Heart right ventricle (tissue), 2 donors: ENCODE results near the genes TRAPPC3L and RSPH4A.

DNA sequence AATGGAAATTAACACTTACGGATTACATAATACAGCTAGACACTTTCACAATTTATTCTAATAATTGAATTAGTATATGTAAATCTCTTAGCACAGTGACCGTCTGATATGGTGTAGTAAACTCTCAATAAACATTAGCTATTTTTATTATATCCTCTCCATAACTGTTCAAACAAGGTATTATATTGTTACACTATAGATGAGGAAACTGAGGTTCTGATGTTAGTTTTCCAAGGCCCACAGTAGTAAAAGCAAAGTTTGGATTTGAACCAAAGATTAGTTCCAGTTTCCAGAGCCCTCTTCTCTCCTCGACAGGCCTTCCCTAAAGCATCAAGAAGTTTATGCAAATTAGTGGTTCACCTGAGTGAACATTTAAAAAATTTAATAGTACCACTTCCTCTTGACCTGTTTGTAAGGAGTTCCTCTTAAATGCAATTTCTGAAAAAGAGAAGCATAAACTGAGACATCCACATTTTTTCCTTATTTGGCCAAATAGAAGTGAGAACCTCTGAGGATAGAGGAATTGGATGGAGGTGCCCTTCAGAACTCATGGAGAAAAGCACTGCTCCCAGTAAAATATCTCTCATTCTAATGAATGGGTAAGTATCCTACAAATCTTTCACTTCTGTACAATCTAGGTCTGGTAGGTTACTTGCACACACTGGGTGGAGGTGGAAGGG is 1.3 kb upstream of the DSE start:
- PRO-cap, 2 experiments, result no peak in any of the 2 experiments

GRCh38 chr6:116461434-116462583 is 634 bp downstream of the CALHM6 start:
- PRO-cap, 2 experiments, result no peak in any of the 2 experiments

- PRO-cap, 2 experiments, result no peak in any of the 2 experiments
These were observed at the start of gene TRAPPC3L for GRCh38 chr6:116545452-116545815. Gene TRAPPC3L (minus strand): TSS chr6:116545684.

DNA sequence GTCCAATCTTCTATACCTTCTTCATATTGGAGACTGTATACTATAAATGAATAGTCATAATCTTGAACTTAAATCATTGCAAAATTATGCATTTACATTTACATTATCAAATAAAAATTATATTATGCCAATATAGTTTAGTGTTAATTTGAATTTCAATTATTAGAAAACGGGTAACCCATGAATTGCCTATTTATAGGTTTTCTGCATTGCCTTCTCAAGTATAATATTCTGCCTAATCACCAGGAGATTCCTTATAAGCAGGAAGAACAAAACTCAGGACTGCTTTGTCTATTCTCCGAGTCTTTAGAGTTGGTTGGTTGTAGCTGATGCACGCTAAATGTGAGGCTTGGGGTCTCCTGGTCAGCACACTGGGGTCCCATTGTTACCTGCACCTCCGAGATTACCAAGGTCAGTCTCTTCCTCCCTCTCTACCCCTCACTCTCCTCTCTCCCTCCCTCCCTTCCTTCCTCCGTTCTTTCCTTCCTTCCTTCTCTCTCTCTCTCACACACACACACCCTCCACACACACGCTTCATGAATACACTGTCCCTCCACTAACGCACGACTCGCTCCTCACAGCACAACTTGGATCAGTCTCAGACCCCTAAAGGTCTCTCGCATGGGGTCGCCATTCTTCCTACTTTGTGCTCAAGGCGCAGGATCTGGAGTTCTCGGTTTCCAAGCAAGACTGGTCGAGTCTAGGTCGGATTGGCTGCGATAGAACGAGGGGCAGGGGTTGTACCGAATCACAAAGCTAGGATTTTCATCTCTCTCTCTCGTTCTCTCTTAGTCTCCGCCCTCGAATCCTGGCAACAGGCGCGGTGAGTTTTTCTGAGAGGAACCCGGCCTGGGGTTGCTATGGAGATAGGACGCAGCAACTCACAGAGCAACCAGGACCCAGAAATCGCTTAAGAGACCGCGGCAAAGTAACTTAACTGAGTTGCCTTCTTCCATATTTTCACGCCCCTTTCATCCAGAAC is at the start of gene RSPH4A:
Gene RSPH4A, plus strand, starts transcription at position 861 of the 982 bp plus-strand sequence.
- PRO-cap, 2 experiments, result peak in 2 of 2 experiments; most common minus-strand start position 692 of the sequence (in 2)

- PRO-cap, 2 experiments, result no peak in any of the 2 experiments
These were observed 1.4 kb downstream of the KPNA5 start for GRCh38 chr6:116682267-116683011.

DNA sequence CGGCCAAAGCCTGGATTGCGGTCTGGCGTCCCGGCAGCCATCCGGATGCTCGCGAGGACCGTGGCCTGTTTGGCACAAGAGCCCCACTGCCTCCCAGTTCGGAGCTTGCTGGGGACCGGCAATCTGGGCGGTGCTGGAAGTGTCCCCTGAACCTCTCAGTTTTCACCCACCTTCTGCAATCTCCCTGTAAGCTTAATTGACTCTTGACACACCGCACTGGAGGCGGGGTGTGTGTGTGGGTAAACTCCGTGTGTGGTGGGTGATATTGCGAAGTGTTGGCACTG is 816 bp downstream of the FAM162B start:
- PRO-cap, 2 experiments, result no peak in any of the 2 experiments

DNA sequence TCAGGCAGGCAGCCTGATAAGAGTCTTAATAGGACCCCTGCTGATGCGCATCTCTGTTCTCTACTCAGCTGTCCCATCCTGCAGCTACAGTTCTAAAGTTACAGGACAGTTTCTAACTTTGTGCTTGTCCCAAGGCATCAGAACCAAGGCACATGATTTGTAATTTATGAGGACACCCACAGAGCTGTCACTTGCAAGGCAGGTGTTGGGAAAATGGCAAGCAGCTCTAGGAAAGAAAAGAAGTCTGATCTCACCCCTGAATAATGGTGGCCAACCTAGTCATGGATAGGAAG is 127.7 kb upstream of the VGLL2 start:
- PRO-cap, 2 experiments, result no peak in any of the 2 experiments

GRCh38 chr6:117270635-117271202 is 5.4 kb downstream of the VGLL2 start:
- PRO-cap, 2 experiments, result no peak in any of the 2 experiments

DNA sequence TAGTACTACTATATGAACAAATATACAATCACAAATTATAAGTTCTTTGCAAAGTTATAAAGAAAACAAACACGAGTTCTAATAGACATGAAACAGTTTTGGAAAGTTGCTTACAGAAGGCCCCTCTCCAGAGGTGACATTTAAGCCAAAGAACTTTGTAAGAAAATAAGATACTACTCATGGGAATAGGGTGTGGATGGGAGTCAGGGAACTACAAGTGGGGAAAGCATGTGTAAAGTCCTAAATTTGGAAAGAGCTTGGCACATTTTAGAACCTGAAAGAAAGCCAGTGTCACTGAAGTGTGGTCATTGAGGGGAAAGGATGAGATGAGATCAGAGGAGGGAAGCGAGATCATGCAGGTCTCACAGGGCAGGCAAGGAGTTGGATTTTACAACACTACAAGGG is 37.9 kb downstream of the VGLL2 start:
- PRO-cap, 2 experiments, result peak in 1 of 2 experiments; most common plus-strand start position 324 of the sequence (in 1)

GRCh38 chr6:117534917-117535154 is 52.4 kb downstream of the DCBLD1 start:
- PRO-cap, 2 experiments, result peak in 2 of 2 experiments; most common minus-strand start chr6:117535031 (in 2)

DNA sequence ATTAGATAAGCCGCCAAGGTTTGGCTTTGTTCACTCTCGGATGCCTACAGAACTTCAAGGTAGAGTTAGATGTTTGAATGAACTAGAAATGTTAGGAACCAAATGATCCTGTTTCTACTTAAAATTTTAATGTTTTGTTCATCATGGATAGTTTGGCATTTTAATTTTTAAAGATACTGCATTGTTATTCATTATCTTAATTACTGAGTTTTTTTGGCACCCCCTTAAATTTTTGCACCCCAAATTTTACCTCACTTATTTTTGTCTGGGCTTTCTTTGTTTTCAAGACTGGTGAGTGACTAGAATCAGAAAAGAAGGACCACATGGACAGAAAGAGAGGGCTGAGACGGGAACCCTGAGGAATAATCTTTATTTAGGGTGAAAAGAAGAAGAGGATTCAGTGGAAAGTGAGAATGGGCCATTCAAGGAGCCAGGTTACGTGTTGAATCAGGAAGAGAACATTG is 13.4 kb downstream of the NUS1 start:
- PRO-cap, 2 experiments, result no peak in any of the 2 experiments

- PRO-cap, 2 experiments, result no peak in any of the 2 experiments
These were observed 1.4 kb downstream of the SLC35F1 start for GRCh38 chr6:117908376-117908869.

DNA sequence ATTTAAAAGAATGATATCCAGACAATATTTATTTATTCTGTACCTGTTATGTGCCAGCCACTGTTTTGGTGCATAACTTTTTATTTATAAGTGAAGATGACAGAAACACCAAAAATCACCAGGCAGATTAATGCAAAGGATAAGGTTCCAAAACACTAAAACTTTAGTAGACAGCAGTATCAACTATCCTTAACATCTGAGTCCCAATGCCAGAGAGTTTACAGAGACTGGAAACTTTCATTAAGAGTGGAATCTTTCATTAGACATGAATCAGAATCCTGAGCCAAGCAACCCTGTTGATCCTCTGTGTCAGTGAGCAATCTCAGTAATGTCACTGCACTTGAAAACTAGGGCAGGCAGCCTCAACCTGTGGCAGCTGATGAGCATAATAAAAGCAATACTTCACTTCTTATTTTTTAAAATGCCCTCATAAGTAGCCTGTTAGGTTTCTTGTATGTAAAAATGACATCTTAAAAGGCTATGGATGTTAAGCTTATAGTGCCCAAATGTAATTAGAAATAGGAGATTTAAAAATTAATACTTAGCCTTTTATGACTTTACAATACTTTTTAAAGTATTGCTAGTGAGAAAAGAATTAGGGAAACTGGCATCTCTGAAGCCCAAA is 252.7 kb upstream of the PLN start:
- PRO-cap, 2 experiments, result no peak in any of the 2 experiments

- PRO-cap, 2 experiments, result peak in 1 of 2 experiments; most common plus-strand start chr6:118551406 (in 1); most common minus-strand start chr6:118551268 (in 1)
These were observed 2.9 kb downstream of the PLN start for GRCh38 chr6:118550959-118551502.

GRCh38 chr6:118552803-118553122 is 4.7 kb downstream of the PLN start:
- PRO-cap, 2 experiments, result peak in 2 of 2 experiments; most common plus-strand start chr6:118553014 (in 2)

GRCh38 chr6:118558742-118559382 is 10.8 kb downstream of the PLN start:
- PRO-cap, 2 experiments, result no peak in any of the 2 experiments

DNA sequence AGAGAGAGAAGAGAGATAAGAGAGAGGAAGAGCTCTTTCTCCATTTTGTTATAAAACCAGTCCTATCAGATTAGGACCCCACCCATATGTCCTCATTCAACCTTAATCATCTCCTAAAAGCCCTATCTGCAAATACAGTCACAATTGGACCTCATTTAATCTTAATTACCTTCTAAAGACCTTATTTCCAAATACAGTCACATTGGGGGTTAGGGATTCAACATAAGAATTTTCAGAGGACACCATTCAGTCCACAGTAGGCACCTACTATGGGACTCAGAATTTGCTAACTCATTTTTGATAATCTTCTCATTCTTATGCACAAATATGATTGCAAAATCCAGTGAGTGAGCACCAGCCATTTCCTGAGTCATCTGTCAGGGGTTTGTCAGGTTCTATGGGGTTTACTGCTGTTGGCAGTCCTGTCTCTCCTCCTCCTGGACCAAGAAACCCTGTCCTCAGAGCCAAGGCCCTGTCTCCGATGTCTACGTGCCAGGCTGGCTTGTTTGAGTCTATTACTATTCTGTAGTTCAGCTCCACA is 58.9 kb upstream of the FAM184A start:
- PRO-cap, 2 experiments, result no peak in any of the 2 experiments

DNA sequence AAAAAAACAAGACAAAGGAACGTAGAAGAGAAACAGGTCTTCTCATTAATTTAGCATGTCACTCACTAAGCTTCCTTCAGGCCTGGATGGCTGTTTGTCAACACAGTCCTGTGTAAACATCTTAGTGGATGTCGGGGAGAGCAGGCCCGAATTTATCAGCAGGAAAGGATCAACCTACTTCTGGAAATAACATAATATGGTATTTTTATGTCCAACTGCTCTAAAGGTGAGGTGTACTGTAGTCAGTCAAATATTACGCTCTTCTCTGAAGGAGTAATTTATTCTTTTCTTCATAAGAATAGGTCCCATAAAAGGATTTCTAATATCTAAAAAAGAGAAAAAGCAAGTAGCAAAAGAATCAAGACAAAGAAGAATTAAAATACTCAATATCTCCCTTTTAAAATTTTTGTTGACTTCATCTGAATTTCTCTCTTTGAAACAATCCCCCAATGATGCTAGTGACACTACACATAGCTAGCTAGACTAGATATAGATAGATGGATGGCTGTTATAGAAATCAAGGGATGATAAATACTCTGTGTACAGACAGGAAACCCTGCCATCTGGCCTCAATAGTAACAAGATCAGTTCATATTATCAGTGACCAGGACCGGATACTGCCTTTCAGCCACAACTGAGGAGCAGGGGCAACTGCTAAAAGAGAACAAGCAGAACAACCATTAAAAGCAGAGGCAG is 118.0 kb upstream of the FAM184A start:
- PRO-cap, 2 experiments, result no peak in any of the 2 experiments

DNA sequence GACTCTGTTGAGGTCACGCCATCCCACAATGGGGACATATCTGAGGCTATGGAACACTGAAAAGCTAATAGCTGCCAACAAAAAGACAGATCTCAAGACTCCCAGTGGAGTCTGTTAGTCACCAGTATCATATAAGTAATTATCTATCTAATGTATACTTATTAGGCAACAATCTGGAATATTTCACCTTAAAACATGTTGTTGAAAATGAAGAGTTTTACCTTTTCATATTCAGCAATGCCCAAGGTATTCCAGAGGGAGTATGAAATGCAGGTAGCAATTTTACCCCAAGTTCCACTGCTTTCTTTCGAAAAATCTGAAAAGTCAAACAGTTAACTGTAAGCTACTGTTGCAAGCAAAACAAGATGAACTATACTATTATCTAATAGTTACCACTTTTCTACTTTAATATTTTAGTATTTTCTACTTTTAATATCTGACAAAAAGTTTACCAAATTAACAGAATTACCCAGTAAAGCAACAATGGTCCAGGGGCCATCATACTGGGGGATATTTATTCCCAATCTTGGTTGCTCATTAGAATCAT is 101.4 kb downstream of the MAN1A1 start:
- PRO-cap, 2 experiments, result no peak in any of the 2 experiments

GRCh38 chr6:119251061-119251895 is 98.3 kb downstream of the MAN1A1 start:
- PRO-cap, 2 experiments, result no peak in any of the 2 experiments